HT-29 (cell line): ENCODE measurements around a stretch of chr4.

- RAMPAGE, long total RNA: no peak
These were observed 56.6 kb upstream of the ACSL1 start for GRCh38 chr4:184882288-184882873.

- RAMPAGE, long total RNA: no peak
These were observed 66.0 kb upstream of the ACSL1 start for GRCh38 chr4:184891647-184892378.

DNA sequence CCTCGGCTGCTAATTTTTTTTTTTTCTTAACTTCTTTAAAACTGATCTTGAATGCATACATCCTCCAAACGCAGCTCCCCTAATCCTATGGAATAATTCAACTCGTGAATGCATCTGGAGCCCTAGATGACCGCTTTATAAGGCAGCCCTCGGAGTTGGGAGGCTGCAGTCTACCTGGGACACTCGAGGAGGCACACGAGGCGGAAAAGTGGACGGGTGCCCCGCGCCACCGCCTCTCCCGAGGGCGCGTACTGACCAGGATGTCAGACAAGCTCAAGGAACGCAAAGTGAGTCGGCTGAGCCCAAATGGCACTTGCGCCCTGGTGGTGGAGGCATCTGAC, 349 bp downstream of the HELT start:
- RAMPAGE, long total RNA: no peak

- RAMPAGE, long total RNA: no peak
These were observed 5.8 kb upstream of the SLC25A4 start for GRCh38 chr4:185137102-185137894.

- RAMPAGE, long total RNA: no peak
These were observed 539 bp upstream of the SLC25A4 start for GRCh38 chr4:185142544-185142909.

DNA sequence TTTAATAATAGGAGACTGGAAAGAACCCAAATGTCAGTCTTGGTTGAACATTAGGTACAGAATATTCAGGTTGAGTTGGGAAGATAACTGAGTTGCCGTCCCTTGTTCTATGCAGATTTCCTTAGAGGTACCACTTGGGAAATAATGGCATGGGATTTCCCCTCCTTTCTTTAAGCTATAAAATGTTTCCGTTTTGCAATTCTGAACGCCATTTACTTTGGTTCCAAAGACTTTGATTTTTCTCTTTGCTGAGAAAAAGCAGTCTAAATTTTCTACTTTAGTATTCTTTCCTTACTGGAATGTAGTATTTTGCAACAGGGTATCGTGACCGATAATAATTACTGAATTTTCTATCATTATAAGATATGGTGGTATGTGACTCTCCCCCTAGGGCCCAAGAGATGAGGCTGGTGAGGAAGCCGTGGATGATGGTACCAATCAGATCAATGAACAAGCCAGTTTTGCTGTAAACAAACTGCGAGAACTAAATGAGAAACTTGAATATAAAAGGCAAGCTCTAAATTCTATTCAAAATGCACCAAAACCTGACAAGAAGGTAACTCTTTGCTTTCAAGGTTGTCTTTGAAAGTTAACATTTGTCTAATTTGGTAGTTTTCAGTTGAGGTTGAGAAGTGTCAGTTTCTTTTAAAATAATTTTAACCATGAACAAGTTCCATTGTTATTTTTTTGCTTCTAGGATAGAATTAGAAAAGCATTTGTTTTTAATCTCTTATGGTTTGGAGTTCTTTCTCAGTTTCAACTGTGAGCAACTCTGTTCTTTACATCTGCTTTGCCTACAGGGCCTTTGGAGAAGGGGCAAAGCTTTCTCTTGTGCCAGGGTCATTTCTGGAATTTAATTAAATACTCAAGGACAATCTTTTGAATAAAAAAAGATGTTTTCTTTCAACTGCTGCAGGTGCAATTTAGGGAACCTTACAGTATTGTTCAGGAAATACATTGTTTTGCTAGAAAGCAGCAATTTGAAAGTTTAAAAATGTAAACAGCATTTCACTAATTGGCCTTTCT, 63.2 kb downstream of the LRP2BP start:
- RAMPAGE, long total RNA: no peak

GRCh38 chr4:185384563-185385224, 11.0 kb downstream of the LRP2BP start:
- RAMPAGE, long total RNA: no peak

GRCh38 chr4:185531571-185532153, 3.6 kb downstream of the PDLIM3 start:
- RAMPAGE, long total RNA: no peak

DNA sequence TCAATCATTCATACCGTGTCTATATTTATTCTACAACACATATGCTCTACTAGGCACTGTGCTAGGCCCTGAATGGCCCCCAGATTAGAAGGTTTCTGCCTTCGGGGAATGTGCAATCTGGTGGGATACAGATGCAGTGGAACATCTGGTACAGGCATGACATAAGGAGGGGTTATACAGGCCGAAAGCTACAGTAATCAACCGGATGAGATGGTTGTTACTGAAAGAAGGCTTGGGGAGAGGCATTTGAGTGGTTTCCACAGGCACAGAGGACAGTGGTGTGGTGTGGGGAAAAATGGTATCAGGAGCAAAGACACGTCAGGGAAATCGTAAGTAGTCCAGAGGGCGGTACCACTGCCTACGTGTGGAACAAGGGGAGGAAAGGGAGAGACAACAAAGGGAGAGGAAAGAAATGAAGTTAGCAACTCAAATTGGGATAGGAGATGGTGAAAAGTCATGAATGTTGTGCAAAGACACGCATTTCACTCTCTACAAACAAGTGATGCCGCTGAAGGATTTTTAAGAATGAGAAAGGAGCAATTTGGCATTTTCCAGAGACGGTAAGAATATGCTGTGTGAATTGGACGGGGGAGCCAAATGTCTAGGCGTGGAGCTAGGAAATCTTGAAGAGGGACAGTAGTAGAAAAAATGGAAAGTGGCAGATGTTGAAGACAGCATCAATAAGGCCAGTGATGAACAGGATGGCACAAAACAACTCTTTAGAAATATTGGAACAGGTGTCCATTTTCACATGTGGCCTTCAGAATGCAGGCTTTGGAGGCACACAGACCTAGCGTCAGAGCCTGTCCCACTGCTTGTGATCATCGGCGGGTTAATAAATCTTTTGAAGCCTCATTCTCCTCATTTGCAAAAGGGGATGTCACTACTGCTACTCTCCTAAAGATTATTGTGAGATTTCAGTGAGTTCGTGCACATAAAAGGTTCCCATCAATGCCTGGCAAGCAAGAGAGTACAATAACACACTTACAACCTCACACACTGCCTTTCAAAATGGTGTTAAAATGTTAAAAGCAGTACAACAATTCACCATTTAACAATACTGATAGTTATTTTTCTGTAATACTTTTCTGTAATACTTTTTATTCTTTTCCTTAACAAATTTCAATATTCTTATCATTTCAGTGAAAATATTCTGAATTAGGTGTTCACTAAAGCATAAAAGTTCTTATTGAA, 2.7 kb downstream of the PDLIM3 start:
- RAMPAGE, long total RNA: no peak

DNA sequence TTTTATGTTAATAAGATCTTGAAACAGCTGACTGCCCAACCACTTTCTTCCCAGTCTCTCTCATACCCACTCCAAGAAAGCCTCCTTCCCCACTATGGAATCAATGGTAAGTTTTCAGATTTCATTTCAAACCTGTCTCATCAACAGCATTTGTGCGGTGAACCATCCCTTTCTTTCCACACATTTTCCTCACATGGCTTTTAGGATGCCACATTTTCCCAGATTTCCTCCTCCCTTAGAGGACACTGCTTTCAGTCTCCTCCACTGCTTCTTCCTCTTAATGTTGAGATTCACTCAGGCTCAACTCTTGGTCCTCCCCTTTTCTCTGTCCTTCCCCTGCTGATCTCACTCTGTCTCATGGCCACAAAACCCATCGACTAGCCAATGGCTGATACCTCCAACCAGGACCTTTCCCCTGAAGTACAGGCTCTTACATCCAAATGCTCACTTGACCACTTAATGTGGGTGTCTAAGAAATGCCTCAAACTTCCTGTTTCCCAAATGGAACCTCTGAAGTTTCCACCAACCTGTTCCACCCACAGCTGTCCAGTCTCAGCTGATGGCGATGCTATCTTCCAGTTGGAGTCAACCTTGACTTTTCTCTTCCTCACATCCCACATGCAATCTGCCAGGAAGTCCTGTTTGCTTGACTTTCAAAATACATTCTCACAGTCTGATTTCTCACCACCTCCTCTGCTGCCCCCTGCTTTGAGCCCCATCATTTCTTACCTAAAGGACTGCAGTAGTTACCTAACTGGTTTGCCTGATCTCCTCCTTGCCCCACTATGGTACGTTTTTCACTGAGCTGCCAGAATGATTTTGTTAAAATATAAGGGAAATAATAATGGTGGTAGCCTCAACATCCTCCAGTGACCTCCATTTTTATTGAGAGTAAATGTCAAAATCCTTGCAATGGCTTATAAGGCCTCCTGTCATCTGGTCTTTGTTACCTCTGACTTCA, 138.0 kb downstream of the SORBS2 start:
- RAMPAGE, long total RNA: no peak

- RAMPAGE, long total RNA: no peak
These were observed 90.2 kb downstream of the SORBS2 start for GRCh38 chr4:185721667-185722379.

GRCh38 chr4:185729177-185729842, 82.7 kb downstream of the SORBS2 start:
- RAMPAGE, long total RNA: no peak

DNA sequence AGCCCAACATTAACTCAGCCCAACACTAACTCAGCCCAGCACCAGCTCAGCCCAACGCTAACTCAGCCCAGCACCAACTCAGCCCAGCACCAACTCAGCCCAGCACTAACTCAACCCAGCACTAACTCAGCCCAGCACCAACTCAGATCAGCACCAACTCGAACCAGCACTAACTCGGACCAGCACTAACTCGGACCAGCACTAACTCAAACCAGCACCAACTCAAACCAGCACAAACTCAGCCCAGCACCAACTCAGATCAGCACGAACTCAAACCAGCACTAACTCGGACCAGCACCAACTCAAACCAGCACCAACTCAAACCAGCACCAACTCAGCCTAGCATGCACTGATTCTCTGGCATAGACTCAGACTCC, 71.3 kb downstream of the SORBS2 start:
- RAMPAGE, long total RNA: no peak

DNA sequence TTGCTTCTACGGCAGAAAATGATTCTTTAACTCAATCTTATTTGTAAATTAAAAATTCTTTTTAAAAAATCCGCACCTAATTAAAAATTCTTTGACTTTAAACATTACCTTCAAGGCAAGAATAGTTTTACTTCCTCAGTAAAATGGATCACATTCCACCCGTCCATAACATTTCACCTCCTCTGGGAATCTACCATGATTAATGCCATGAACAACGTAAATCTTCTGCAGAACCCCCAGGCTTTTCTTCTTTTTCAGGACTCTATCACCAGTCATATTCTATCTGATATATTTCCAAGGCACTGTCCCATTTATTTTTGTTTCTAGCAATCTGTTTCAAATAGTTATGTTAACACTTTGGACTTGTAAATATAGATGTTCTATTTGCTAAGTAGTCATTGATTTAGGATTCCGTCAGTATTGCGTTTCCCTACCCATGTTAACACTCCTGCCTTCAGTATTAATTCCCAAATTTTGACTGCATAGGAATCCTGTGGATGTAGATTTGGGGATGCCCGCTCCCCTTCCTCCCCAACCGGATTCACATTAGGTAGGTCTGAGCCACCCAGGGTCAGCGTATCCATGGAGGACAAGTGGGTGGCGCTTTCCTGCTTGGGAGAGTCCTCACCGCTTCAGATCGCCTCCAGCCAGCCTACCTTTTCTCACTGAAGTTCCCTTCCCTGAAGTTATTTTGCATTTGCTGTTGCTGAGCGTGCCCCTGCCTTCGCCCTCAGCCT, 1.0 kb upstream of the SORBS2 start:
- RAMPAGE, long total RNA: no peak

- RAMPAGE, long total RNA: no peak
These were observed 5.2 kb upstream of the SORBS2 start for GRCh38 chr4:185816873-185817928.

- RAMPAGE, long total RNA: no peak
These were observed 18.6 kb upstream of the SORBS2 start for GRCh38 chr4:185830451-185831146.

DNA sequence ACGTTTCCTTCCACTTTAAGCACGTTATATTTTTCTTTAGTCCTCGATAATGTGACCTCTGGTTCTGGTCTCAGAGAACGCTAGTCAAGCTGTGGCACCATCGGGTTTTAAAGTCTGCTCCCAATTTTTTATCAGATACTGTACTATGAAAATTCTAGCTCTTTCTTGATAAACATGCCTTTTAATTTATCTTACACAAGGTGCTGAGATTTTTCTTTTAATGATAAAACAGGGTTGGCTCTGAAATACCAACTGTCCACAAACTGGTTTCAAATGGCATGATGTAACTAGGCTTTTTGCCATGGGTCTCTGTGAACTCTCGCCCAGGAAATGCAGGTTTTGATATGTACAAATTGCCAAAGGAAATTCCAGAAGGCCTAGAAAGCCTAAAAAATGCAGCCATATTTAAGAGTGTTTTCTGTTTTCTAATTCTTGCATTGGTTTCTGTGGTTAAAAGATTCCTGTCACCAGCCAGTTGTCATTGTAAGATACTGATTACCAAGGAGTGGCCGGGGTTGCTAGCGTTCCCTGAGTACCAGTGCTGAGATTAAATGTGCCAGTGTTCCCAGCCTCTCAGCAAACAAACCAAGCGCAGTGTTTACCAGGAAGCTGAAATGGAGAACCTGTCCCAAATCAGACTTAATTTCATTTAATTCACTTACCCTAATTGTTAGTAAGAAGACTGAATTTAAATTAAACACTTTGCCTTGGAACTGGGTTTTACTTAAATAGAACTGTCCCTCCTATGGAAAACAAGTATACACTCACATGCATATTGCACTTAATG, 53.9 kb upstream of the SORBS2 start:
- RAMPAGE, long total RNA: no peak

DNA sequence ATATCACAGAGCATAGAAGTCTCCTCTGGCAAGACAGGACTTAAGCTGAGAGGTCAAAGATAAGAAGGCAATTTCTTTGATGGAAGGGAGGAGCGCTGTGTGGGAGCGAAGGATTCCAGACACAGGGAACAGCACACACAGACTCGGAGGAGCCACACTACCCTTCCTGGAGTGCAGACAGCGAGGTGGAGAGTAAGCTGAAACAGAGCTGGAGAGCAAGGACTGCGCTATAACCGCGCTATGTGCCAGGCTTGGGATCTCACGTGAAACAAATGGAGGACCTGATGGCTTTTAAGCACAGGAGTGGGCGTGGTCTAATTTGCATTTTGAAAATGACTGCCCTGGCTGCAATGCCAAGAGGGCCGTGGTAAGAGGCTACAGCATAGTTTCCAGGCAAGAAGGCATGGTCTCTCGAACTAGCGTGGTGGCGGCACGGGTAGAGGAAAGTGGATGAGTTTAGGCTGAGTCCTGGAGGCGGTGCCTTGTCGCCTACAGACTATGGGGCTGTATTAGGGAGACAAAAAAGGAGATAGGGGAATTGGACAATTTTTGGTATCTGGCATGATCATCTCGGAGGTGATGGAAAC, 114.0 kb upstream of the SORBS2 start:
- RAMPAGE, long total RNA: no peak

DNA sequence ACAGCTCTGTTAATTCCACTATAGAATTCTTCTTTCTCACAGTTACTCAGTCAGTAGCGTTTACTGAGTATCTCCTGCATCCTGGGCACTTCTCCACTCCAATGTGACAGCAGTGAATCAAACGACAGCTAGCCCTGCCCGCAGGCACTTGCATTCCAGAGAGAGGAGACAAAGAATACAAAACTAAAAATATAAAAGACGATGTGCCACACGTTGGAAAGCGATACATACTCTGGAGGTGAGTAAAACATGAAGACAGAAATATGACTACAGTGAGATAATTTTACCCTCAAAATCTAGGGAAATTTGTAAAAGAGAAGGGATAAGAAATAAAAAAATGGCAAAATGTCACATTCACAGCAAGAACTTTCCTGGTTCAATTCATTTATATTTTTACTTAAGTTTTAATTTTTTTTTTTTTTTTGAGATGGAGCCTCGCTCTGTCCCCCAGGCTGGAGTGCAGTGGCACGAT, 53.4 kb upstream of the TLR3 start:
- RAMPAGE, long total RNA: no peak

DNA sequence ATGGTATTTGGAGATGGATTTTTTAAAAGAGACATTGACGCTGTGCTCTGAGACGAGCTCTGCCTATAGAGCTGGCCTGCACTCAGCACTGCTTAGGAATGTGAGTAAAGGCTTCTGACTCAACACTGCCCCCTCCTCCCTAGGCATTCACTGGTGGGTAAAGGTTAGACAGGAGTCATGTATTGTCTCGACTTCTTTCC, 58.5 kb upstream of the CYP4V2 start:
- RAMPAGE, long total RNA: no peak